Measurements from ENCODE around the gene ABLIM2.

DNA sequence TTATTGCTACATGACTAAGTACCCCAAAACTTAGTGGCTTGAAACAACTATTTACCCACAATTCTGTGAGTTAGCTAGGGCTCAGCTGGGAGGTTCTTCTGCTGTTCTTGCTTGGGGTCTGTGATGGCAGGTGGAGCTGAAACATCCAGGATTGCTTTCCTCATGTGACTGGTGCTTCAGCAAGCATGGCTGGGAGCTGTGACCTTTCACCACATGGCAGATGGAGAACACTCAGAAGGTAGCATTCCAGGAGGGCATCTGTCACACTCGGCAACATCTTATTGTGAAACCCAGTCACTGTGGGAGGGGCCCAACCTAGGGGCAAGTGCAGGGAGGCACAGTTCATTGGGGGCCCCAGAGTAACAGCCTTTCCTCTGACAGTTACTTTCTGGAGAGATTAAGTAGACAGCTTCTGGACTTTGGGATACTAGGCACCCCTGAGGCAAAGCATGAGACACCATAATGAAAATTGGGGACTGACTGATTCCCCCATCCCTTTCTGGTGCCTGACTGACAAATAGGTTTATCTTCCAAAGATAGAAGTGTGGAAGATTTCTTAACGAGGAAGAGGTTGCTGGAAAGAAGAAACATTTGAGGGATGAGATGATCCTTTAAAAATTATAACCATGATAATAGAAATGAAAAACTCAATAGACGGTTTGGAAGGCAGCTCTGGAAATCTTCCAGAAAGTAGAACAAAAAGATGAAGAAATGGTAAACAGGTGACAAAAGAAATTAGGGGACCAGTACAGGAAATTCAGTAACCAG, 56.8 kb upstream of the TBC1D14 start:
- PRO-cap, result no peak
- RRBS, 2 experiments, result no CpG with 5 or more reads among the region's 3 CpGs

- PRO-cap, result no peak
- RRBS, 2 experiments, result no CpG with 5 or more reads among the region's 7 CpGs
These were observed 16.0 kb upstream of the TBC1D14 start for GRCh38 chr4:6893509-6894121.

DNA sequence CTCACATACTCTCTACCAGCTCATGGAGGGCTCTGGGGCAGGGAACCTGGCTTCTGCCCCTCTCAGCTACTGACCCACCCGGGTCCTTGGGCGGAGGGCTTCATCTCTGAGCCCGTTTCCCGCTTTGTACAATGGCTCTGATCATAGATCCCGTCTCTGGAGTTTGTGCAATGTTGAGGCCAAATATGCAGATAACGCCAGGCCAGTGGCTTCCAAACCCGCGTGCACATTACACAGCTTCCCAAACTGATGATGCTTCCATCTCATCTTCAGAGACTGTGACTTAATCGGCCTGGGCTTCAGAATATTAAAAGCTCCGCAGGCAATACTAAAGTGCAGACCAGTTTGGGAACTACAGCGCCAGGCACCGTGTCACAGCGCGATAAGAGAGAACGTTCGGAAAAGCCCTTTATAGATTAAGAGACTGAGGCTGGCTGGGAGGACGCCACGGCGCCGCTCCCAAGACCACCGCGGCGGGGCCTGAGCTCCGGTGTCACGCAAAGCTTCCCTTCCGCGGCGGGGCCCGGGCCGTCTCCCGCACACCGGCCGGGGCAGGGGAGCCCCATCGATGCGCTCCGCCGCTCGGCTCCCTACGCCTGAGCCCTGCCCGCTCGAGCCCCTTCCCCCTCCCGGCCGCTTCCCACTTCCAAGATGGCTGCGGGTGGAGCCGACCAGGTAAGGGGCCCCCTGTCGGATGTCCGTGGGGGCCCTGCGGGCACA, 635 bp upstream of the TBC1D14 start:
- PRO-cap, result unidirectional peak, plus-strand start at position 336 of the sequence; bidirectional peak, plus-strand start at position 412 of the sequence, minus-strand start at position 384 of the sequence; bidirectional peak, plus-strand start at position 649 of the sequence, minus-strand start at position 570 of the sequence
- RRBS, 2 experiments, result 0 to 2% methylated on average over 8 of the region's 48 CpGs

DNA sequence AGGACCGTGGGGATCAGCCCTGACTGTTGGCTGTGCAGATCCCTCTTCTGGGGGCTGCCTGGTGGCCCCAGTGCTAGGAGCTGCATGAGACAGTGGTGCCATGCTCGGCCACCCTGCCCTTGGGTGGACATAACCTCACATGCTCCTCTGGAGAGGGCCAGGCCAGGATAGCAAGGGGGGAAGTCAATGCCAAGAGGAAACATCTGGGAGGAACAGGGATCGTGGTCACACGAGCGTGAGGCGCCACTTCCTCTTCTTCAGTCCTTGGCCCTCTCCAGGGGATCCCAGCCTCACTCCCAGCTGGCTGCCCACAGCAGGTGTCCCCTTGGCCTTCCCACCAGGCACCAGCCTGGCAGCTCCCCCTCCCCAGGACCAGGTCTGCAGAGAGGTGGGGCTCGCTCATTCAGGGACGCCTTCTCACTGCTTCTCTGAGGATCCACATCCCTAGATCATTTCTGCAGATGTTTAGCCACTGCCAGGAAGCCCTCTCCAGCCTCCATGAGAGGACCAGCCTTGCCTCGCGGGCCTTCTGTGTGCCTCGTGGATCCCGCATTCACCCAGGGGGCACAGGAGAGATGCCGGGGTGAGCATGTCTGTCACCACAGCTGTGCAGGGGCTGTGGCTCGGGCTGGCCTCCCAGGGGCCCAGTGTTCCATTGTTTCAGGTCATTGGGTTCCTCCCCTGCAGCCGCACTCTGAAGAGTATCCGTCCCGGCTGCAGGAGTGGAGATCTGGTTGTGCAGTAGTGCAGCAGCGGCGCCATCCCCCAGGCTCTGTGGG, 28.8 kb downstream of the TBC1D14 start:
- PRO-cap, result no peak
- RRBS, 2 experiments, result no CpG with 5 or more reads among the region's 19 CpGs

- PRO-cap, result no peak
- RRBS, 2 experiments, result no CpG with 5 or more reads among the region's 22 CpGs
These were observed 29.6 kb downstream of the TBC1D14 start for GRCh38 chr4:6938981-6939773.

DNA sequence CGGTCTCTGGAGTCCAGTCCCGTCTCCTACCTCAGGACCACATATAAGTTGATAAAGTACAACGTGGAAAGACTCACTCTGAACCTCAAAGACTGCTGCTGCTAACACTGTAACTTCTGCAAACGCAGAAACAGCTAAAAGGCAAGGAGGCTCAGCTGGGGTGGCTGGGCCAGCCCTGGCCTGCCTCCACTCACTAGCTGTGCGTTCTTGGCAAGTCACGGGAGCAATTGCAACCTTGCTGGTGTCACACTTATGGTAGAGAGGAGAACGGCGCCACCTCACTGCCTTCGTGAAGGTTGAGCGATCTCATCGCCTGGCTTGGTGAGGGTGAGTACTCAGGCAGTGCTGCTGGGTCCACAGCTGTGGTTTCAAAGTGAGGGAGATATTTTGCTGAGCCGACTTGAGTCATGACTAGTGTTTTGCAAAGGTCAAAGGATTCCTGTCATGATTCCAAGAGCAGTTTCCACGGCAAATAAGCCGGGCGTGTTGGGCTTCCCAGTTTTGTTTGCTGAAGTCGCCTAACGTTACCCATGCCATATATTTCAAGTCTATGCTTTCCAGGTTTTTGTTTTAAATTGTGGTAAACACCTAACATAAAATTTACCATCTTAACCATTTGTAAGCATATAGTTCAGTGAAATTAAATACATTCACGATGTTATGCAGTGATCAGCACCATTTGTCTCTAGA, 57.2 kb upstream of the GRPEL1 start:
- PRO-cap, result no peak
- RRBS, 2 experiments, result no CpG with 5 or more reads among the region's 18 CpGs

- PRO-cap, result no peak
- RRBS, 2 experiments, result 93 to 94% methylated on average over 4 of the region's 17 CpGs
These were observed 333 bp downstream of the PSAPL1 start for GRCh38 chr4:7434440-7434753.

GRCh38 chr4:7596521-7596888, 161.8 kb upstream of the PSAPL1 start:
- PRO-cap, result no peak
- RRBS, 2 experiments, result no CpG with 5 or more reads among the region's 6 CpGs

DNA sequence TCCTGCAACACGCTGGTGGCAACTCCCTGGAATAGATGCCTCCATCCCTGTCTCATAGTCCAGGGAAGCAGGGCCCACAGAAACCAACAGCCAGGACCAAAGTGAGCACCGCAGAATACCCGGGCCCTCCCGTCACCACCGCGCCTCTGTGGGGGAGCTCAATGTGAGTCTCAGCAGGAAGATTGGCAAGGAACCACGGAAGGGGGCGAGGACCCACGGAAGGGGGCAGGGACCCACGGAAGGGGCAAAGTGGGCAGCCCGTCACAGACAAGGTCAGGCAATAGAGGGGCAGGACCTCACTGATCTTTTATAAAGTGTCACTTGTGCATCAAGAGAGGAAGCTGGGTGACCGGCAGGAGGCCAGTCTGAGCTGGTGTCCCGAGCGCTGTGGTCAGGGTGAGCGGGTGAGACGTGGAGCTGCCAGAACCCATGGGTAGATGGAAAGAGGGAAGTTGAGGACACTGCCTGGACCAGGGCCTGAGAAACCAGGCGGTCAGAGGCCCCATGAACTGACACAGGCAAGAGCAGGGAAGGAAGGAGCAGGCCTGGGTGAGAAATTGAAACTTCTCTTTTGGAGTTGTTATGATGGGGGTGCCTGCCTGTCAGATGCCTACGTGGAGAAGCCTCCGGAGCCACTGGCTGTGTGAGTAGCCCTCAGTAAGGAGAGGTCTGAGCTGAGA, 192.8 kb downstream of the AFAP1 start:
- PRO-cap, result no peak
- RRBS, 2 experiments, result no CpG with 5 or more reads among the region's 19 CpGs

- PRO-cap, result no peak
- RRBS, 2 experiments, result no CpG with 5 or more reads among the region's 14 CpGs
These were observed 165.0 kb downstream of the AFAP1 start for GRCh38 chr4:7774539-7775250.

- PRO-cap, result no peak
- RRBS, 2 experiments, result 38 to 72% methylated on average over 2 of the region's 13 CpGs
These were observed 28.4 kb downstream of the AFAP1 start for GRCh38 chr4:7911097-7911792.

DNA sequence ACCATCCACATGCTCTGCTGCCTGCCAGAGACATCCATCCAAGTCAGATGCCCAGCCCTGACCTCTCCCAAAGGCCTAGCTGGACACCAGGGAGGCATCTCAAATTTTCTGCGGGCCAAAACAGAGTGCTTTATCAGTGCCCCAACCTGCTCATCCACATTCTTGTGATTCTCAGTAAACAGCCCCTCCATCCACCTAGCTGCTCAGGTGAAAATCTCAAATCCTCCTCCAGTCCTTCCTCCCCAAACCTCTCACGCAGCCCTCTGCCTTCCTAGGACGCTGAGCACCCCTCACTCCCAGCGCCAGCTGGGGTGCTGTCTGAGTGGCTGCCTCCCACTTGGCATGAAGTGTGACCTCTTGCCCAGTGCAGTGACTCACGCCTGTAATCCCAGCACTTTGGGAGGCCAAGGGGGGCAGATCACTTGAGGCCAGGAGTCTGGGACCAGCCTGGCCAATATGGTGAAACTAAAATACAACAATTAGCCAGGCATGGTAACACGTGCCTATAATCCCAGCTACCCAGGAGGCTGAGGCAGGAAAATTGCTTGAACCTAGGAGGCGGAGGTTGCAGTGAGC, 1.6 kb upstream of the AFAP1 start:
- PRO-cap, result no peak
- RRBS, 2 experiments, result no CpG with 5 or more reads among the region's 7 CpGs

- PRO-cap, result no peak
- RRBS, 2 experiments, result no CpG with 5 or more reads among the region's 11 CpGs
These were observed 28.3 kb upstream of the AFAP1 start for GRCh38 chr4:7967916-7968397.

- PRO-cap, result no peak
- RRBS, 2 experiments, result no CpG with 5 or more reads among the region's 5 CpGs
These were observed 38.8 kb upstream of the AFAP1 start for GRCh38 chr4:7978331-7978903.

- PRO-cap, result no peak
- RRBS, 2 experiments, result 82 to 95% methylated on average over 4 to 9 of the region's 26 CpGs
These were observed 83.5 kb upstream of the AFAP1 start for GRCh38 chr4:8022967-8023680.

DNA sequence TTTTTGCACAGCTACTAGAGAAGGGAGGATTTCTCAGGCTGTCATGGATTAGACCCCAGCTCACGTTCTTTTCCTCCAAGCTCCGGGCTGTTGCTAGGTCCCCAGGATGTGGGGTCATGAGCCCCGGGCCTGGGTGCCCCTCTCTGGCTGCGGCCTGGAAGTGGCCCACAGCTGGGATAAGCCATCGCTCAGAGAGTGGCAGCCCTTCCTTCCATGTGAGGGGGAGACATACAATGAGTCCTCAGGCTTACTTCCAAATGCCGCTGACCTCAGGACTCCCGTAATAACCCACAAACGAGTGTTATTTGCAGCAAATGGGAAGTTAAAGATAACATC, 79.7 kb downstream of the ABLIM2 start:
- PRO-cap, result no peak
- RRBS, 2 experiments, result no CpG with 5 or more reads among the region's 8 CpGs

DNA sequence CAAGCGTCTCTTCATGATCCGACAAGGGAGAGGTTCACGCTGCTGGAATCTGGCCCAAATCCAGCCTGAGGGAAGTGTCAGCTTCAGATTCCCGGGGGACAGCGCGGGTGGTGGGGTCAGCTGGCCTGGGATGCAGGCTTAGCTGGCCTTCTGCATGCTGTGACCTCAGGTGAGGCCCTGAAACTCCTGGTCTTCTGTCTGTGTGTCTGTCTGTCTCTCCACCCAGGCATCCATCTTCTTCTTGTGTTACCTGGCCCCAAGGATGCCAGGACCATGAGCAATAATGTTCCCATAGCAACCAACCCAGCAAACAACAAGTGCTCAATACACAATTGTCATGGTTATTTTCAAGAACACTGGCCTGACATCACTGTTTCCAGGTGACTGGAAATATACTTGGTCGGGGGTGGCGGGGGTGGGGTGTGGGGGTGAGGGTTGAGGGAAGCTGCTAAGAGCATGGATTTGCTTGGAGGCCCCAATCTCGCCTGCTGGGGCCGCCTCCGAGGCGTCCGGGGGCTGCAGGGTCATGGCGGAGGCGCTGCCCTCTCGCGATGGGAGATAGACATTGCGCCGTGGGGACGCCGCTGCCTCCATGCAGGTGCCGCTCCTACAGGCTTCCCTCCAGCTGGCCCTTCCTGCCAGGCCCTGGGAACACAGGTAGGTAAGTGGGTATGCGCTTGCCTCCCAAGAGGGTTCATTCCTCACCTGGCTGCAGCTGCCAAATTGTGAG, 48.2 kb downstream of the ABLIM2 start:
- PRO-cap, result no peak
- RRBS, 2 experiments, result no CpG with 5 or more reads among the region's 23 CpGs

DNA sequence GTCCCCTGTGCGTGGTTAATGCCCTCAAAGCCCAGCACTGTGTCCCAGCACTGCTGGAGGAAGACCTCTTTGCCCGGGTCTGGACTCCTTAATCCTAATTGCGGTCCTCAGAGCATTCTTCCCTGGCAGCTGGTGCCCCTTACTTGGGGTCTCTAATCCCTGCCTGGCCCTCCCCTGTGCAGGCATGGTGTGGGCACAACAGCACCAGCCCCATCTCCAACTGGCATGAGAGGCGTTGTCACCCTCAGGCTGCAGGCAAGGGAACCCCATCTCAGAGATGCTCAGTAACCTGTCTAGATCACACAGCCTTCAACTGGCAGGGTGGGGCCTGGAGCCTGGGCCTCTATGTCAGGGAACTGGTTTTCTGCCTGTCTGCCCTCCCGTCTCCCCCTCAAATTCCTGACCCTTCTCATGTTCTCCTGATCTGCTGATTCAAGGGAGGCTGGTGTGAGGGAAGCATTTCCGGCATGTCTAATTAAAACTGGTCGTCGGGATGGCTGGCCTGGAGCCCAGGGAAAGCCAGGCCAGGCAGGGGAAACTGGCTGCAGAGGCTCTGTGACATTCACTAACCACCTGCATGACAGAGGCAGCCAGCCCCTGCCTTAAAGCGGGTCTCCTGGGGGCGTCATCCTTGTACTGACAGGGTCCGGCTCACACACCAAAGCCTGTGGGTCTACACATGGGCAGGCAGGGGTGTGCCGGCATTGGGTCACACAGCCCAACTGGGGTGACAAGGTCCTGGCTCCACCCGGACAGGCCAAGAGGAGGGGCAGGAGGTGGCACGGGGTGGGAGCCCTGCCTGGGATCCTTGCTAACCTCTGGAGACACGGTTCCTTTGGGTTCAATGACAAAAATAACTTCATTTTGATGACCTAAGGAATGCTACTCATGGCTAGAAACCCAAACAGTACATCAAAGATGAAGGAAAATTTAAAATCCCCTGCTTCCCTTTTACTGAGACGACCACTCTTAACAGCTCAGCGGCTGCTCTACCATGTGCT, 35.3 kb downstream of the ABLIM2 start:
- PRO-cap, result no peak
- RRBS, 2 experiments, result 86 to 92% methylated on average over 3 of the region's 17 CpGs

- PRO-cap, result bidirectional peak, plus-strand start at chr4:8159079, minus-strand start at chr4:8158805
- RRBS, 2 experiments, result 13 to 17% methylated on average over 44 of the region's 139 CpGs
These were observed at the start of gene ABLIM2 for GRCh38 chr4:8158274-8159585. TSS of gene ABLIM2 (minus strand) at chr4:8158813.

- PRO-cap, result no peak
- RRBS, 2 experiments, result no CpG with 5 or more reads among the region's 17 CpGs
These were observed 23.8 kb downstream of the SH3TC1 start for GRCh38 chr4:8222664-8223610.

Data from HEK293 (cell line).